AG08470 (cell line): Measurements from ENCODE around the gene CREBRF.

- RRBS, result no CpG with 5 or more reads among the region's 14 CpGs
Observed at GRCh38 chr5:172924225-172924909, 34.9 kb upstream of the RPL26L1 start.

- RRBS, result 2% methylated on average over 31 of the region's 95 CpGs
Observed at GRCh38 chr5:173056266-173057240, at the start of gene CREBRF. TSS of gene CREBRF (plus strand) at chr5:173056352.

- RRBS, result no CpG with 5 or more reads among the region's 1 CpG
Observed at GRCh38 chr5:173065203-173065610, 9.1 kb downstream of the CREBRF start.

GRCh38 chr5:173165009-173165671 lies 20.8 kb downstream of the BNIP1 start:
- RRBS, result no CpG with 5 or more reads among the region's 1 CpG

GRCh38 chr5:173243649-173244205 lies 8.7 kb upstream of the NKX2-5 start:
- RRBS, result 11% methylated on average over 4 of the region's 33 CpGs

DNA sequence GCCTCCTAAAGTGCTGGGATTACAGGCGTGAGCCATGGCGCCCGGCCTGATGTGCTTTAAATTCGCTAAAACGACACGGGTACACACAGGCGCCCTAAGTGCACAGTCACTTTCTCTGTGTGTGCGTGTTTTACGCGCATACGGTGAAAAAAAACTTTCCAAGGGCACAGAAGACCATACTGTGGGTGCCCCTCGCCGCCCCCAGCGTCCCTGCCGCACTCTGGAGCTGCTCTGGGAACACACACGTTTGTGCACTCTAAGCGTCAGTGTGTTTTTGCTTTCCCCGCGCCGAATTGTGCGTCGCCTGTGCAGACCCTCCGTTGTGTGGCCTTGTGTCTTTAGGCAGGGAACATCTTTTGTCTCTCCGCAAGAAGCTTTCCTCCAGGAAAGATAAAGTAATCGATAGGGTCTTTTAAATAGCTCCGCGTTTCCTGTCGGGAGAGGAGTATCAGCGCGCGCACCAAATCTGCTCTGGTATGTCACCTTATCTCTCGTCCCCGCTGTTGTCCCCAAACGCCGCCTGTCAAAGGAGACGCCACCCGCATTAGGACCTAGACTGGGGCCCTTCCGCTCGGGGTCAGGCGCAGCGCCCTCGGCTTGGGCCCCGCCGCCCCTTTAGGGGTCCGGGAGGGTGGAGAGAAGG lies 10.4 kb upstream of the NKX2-5 start:
- RRBS, result 45% methylated on average over 1 of the region's 45 CpGs

- RRBS, result no CpG with 5 or more reads among the region's 17 CpGs
Observed at GRCh38 chr5:173268743-173269709, 34.0 kb upstream of the NKX2-5 start.

DNA sequence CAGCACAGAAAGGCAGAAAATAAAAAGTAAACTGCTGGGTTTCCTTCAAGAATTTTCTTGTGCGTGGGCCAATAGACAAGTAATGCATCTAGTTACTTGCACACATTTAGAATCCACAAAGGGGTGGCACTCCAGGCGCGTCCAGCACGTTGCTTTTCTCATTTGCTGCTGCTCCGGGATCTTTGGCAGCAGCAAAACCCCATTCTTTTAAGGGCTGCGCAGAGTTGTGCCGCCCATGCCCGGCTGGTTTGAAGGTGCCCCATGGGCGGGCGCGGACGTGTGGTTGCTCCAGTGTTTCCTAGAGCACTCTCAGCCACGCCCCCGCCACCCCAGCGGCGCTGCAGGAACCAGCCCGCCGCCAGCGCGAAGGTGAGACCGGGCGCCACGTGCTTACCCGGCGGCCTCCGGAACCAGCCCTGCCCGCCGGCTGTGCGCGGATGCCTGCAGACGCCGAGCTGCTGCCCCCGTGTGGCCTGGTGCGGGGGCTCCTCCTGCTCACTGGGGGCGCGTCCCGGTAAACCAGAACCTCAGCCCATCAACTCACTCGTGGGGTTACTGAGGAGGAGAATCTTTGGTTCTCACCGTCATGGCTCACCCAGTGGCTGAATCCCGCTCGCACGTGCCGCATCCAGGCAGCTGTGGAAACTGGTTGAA lies 44.5 kb downstream of the STC2 start:
- RRBS, result 3% methylated on average over 13 of the region's 43 CpGs

GRCh38 chr5:173472878-173473781 lies 143.3 kb downstream of the BOD1 start:
- RRBS, result no CpG with 5 or more reads among the region's 8 CpGs

GRCh38 chr5:173617008-173617272 lies 490 bp upstream of the BOD1 start:
- RRBS, result no CpG with 5 or more reads among the region's 6 CpGs

- RRBS, result 2% methylated on average over 4 of the region's 8 CpGs
Observed at GRCh38 chr5:173764492-173764913, 123.6 kb upstream of the CPEB4 start.

- RRBS, result no CpG with 5 or more reads among the region's 3 CpGs
Observed at GRCh38 chr5:173767319-173767556, 120.9 kb upstream of the CPEB4 start.

GRCh38 chr5:173866072-173866850 lies 21.9 kb upstream of the CPEB4 start:
- RRBS, result no CpG with 5 or more reads among the region's 17 CpGs

- RRBS, result no CpG with 5 or more reads among the region's 4 CpGs
Observed at GRCh38 chr5:173941870-173942680, 46.9 kb upstream of the C5orf47 start.

- RRBS, result no CpG with 5 or more reads among the region's 1 CpG
Observed at GRCh38 chr5:173961241-173961833, 27.6 kb upstream of the C5orf47 start.

DNA sequence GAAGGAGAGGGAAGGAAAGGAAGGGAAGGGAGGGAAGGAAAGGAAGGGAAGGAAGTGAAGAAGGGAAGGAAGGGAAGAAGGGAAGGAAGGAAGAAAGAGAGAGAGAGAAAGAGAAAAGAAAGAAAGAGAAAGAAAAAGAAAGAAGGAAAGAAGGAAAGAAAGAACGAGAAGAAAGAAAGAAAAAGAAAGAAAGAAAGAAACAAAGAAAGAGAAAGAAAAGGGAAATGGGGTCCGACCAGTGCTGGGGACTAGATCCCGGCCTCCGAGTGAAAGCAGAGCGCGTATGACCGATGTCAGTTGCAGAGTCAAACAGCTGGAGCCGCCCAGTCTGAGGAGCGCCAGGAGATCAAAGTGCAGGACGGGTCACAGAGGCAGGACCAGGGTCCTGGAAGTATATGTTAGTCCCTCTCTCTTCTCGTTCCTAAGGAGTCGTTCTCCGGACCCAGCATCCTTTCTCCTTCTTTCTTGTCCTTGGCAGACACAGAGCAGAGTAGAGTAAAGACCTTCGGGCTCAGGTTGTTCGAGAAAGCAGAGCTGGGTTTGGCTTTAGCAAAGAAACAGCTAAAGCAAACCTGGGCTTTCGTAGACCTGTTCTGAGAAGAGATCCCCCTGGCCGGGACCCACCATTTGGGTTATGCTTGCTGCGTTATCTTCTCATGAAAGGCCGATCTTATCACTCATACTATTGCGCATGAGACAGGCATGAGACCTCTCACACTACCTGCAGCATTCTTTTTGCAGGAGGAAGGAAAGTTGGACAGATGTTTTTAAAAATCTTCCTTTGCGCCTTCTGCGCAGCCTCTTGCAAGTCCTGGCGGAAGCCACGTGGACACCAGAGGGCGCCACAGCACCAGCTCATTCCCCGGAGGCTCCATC lies 305.3 kb upstream of the MSX2 start:
- RRBS, result no CpG with 5 or more reads among the region's 26 CpGs

DNA sequence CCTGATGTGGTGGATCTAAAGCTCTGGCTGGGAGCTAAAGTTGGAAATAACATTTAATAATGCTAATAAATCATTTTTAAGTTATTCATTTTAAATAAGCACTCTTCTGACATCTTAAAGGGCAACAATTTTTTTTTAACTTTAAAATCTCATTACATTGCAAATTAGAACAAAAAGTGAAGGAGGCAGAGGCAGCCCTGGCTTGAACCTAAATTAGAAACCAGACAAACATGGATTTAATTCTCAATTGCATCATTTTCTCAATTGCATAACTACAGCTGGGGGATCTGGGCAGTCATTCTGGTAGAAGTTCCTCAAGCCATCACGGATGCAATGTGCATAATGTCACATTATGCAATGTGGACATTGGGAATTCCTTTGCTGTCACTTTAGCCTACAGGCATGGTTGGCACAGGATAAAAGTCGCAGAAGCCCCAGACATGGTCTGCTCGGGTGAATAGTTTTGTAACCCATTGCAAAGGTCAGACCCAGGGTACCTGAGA lies 290.5 kb downstream of the MSX2 start:
- RRBS, result no CpG with 5 or more reads among the region's 3 CpGs

GRCh38 chr5:175477325-175477943 lies 926 bp upstream of the SFXN1 start:
- RRBS, result no CpG with 5 or more reads among the region's 7 CpGs

- RRBS, result 8% methylated on average over 9 of the region's 37 CpGs
Observed at GRCh38 chr5:175658381-175659123, 681 bp downstream of the HRH2 start.

DNA sequence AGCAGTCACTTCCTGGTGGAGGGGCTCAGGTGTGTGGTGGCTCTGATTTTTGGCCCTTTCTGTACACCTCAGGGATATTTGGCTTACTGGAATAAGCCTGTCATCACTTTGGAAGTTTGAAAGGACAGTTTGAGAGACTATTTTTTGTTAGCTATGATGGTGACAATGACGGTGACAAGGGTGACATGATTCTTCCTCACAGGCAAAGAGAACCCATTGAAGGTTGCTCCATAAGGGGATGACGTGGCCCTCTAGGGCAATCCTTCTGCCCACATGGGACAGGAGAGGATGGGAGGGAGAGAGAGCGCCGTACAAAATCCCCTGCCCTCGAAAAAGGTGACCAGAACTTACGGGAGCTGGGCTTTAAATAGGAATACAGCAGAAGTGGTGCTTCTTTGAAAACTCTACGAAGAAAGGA lies 22.6 kb downstream of the HRH2 start:
- RRBS, result no CpG with 5 or more reads among the region's 7 CpGs